Thoracic aorta endothelial cell (primary cell): ENCODE measurements around the genes HMHB1, POU4F3, PPP2R2B, SCGB3A2 and SPINK14.

DNA sequence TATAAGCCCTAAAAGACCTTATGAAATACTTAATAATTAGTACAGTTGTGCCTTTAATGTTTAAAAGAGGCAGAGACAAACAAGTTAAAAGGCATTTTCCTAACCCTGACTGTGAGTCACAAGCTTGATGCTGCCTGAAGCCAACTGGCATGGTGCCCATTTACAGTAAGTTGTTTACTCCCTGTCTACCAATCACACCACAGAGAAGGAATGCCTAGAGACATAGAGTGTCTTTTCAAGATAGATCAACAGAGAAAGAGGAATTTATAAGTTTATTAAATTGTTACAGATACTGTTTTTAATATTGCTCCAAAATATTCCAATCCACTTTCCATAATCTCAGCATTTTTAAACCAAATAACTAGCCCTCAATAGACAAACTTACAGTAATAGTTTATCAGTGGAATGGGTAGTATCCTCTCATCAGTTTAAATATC lies 47.7 kb downstream of the NR3C1 start:
- CAGE, long polyA plus RNA = no peak

- CAGE, long polyA plus RNA = no peak
Observed at GRCh38 chr5:143399957-143401081, 3.2 kb downstream of the NR3C1 start.

GRCh38 chr5:143563022-143563388 lies 159.5 kb upstream of the NR3C1 start:
- CAGE, long polyA plus RNA = no peak

DNA sequence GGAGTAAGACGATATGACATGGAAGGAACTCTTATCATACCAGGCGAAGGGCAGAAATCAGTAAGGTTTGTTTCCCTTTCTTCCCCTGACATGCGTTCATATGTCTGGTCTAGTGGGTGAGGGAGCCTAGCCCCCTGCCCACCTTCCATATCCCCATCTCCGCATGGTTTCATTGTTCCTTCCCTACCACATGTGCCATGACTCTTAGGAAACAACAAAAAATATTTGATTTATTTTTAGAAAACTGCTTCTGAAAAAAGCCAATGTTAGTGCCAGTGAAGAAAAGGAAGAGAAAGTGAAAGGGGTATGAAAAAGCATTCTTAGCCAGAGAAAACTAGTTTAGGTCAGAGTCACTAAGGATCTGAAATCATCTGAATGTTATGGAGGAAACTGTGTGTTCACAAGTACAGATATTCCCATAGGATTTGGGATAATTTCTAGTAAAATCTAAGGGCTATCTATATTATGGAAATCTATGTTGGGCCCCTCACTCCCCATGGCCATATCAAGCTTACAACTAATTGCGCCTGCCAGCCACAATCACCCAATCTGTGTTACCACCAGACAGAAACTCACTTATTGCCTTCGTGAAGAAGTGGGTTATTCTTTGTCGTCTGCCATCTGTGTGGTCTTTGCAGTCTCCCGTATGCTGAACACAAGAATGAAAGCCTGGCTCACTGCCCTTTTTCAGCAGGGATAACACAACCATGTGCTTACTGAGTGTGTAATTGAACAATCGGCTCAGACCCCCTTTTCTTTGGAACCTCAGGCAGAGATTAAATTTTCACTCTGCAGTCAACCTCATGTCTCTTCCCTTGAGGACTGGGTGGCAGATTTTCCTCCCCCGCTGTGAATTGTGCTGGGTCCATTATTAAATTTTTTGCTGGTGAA lies 19.8 kb upstream of the HMHB1 start:
- CAGE, long polyA plus RNA = no peak

- CAGE, long polyA plus RNA = no peak
Observed at GRCh38 chr5:143811853-143812341, at the start of gene HMHB1. Gene HMHB1, plus strand, starts transcription at chr5:143812161.

DNA sequence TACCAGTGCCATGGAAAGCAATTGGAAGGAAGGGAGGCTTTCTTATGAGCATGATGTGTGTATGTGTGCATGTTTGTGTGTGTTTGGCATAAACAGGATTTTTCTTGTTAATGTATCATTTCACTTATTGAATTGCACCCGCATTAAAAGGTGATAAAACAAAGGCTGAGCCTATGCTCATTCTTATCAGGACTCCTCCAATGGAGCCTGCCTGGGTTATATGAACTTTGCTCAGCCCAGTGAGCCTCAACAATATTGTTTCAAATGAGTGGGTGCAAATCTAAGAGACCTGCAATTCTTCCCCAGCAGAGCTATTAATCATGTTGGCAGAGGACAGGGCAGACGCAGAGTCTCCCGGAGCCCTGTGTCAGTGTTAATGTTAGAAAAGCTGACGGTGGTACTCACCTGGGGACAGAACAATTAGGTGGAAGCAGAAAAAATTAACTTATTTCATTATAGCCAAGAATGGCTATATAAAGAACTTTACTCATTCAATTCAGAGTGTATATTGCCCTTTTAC lies 71.6 kb downstream of the SH3RF2 start:
- CAGE, long polyA plus RNA = no peak

DNA sequence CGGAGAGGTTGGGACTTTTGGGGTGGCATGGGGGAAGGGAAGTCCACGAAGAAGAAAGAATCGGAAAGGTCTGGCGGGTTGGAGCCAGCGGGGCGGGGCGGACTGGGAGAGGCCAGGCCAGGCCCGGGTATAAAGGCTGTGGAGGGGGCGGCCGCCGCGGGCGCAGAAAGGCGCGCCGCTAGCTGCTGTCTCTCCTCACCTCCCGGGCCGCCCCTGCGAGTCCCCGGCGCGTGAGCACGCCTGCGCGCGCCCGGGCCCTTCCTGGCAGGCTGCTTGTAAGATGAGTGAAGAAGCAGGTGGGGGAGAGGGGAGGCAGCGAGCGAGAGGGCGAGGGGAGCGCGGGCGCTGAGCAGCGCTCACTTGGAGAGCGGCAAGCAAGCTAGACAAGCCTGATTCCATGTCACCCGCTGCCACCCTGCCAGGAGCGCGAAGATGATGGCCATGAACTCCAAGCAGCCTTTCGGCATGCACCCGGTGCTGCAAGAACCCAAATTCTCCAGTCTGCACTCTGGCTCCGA lies at the start of gene POU4F3:
TSS of gene POU4F3 (plus strand) at position 159 of the 518 bp plus-strand sequence.
- CAGE, long polyA plus RNA = no peak

- CAGE, long polyA plus RNA = no peak
Observed at GRCh38 chr5:146448052-146448582, 984 bp downstream of the TCERG1 start.

GRCh38 chr5:146482448-146482796 lies 33.6 kb downstream of the GPR151 start:
- CAGE, long polyA plus RNA = no peak

DNA sequence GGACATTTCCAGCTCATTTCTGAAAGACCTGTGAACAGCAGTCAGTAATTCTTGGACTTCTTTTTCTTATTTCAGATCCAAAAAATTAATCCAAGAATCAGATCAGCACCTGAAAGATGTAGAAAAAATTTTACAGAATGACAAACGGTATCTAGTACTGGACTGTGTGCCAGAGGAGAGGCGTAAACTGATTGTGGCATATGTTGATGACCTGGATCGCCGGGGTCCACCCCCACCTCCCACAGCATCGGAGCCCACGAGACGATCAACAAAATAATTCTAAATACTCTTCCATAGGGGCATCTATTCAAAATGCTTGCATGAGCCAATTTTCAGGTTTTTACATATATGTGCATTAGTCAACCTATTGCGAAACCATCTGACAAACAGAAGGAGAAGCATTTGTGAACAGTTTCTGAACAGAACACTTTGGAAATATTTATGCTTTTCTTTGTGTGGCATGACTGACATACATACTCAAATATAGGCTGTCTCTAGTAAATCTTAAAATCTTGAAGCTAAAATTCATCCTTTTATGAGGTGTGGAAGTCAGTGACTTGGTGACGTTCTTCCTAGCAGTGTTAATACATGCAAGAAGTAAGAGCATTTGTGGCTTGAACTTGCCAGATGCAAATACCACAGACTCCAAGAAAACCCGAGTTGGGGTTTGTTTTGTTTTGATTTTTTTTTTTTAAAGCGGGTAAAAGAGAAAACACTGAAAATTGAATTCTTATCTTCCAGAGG lies 5.5 kb downstream of the GPR151 start:
- CAGE, long polyA plus RNA = no peak

- CAGE, long polyA plus RNA = no peak
Observed at GRCh38 chr5:146878026-146879152, at the start of gene PPP2R2B. Gene PPP2R2B, minus strand, starts transcription at chr5:146878757.

DNA sequence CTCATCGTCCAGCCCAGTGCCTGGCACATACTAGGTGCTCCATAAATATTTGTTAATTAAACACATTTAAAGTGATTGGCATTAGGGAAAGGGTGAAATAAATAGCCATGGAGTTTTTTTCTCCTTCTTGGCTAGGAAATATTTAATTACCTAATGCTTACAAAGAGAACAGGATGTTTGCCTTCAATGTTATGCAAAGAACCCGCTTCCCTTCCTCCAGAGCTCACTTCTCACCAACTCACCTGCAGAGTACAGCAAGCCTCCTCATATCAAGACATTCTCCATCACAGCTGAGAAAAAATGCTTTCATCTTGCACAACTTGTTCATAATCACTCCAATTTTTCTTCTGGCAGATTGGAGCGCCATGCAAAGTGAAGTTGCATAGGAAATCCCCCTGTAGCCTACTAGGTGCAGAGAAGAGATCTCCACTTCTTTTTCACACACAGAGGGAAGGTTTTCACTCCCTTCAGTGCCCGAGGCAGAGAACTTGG lies 161.7 kb upstream of the STK32A start:
- CAGE, long polyA plus RNA = no peak

DNA sequence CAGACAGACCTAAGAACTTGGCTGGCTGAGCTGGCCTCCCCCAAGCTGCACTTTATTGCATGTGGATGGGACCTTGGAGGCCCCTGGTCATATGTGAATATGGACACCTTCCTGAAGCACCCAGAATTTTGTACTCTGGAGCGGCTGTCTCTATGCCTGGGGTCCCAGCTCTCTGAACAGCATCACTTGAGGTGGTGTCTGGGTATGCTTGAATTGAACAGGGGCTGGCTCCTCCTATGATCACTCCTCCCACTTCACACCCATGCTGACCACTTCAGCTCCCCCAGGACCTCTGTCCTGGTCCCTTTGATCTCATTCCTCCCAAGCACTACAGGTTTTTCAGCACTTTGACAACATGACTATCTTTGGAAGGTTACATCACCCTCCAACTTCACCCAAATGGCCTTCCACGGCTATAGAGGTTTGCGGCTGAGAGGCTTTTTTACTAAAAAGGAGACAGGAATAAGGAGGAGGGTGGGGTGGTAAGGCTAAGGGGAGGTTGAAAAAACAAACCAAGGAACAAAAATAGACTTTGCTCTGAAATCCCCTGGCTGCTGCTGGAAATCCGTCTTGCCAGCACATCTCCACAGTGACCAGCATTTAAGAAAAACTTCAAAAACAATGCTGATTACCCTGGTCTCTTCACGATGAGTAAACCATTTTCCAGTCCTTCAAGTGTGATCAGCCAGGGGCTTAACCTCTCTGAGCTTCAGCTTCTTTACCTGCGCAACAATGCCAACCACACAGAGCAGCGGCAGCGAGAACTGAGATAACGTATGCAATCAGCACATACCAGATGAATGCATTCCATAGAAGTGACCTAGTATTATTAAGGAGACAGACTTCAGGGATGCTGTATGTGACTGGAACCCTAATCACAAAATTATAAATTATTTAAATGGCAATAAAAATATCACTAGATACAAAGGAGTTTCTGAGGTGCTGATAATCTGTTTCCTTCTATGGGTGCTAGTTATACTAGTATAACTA lies 102.7 kb downstream of the DPYSL3 start:
- CAGE, long polyA plus RNA = no peak

DNA sequence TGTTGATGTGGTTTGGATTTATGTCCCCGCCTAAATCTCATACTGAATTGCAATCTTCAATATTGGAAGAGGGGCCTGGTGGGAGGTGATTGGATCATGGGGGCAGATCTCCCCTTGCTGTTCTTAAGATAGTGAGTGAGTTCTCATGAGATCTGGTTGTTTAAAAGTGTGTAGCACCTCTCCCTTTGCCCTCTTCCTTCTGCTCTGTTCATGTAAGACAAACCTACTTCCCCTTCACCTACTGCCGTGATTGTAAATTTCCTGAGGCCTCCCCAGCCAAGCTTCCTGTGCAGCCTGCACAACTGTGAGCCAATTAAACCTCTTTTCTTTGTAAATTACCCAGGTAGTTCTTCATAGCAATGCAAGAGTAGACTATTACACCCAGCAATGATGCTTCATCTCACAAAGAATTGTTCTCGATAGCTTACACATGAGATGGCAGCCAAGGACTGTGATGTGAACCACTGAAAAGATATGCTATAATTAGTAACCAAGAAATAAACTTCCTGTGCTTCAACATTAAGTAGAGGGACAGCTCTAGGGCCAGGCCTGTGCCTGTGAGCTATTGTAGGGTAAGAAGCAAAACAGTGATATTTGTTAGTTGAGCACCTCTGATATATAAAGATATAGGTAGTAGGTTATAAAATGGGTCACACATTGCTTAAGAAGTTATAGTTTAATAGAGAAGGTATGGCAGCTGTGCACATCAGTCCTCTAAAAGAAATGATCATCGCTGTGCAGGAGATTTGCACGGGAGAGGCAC lies 41.7 kb upstream of the DPYSL3 start:
- CAGE, long polyA plus RNA = no peak

- CAGE, long polyA plus RNA = no peak
Observed at GRCh38 chr5:147878571-147878973, at the start of gene SCGB3A2. Gene SCGB3A2, plus strand, starts transcription at chr5:147878711.

DNA sequence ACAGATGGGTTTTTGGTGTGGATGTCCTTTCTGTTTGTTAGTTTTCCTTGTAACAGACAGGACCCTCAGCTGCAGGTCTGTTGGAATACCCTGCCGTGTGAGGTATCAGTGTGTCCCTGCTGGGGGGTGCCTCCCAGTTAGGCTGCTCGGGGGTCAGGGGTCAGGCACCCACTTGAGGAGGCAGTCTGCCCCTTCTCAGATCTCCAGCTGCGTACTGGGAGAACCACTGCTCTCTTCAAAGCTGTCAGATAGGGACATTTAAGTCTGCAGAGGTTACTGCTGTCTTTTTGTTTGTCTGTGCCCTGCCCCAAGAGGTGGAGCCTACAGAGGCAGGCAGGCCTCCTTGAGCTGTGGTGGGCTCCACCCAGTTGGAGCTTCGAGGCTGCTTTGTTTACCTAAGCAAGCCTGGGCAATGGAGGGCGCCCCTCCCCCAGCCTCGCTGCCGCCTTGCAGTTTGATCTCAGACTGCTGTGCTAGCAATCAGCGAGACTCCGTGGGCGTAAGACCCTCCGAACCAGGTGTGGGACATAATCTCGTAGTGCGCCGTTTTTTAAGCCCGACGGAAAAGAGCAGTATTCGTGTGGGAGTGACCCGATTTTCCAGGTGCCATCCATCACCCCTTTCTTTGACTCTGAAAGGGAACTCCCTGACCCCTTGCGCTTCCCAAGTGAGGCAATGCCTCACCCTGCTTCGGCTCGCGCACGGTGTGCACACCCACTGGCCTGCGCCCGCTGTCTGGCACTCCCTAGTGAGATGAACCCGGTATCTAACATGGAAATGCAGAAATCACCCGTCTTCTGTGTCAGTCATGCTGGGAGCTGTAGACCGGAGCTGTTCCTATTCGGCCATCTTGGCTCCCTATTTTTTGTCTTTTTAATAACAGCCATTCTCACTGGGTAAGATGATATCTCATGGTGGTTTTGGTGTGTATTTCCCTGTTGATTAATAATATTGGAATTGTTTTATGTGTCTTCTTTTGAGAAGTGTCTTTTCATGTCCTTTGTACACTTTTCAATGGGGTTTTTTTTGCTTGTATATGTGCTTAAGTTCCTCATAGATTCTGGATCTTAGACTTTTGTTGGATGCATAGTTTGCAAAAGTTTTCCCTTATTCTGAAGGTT lies 40.3 kb upstream of the C5orf46 start:
- CAGE, long polyA plus RNA = no peak

- CAGE, long polyA plus RNA = no peak
Observed at GRCh38 chr5:148098861-148099509, 35.2 kb downstream of the SPINK5 start.

- CAGE, long polyA plus RNA = no peak
Observed at GRCh38 chr5:148106883-148107334, 43.1 kb downstream of the SPINK5 start.

DNA sequence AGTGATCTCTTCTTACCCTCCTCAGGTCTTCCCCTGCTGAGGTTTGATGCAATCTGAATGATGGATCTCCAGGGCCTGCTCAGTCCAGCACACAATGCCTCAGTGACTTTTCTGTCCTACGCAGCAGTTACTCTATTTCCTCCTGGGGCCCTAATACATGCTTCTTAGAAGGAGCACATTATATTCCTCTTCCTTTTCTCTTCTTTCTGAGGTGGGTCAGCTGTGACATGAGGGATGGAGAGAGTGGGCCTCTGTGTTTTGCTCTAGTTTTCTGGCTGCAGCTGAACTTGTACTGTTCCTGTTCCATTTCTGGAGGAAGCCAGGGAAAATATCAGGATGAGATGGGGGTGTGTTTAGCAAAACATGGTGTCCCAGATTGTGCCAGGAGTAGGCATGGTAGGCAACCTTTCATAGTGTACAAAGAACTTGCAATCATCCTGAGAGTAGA lies at the start of gene SPINK14:
TSS of gene SPINK14 (plus strand) at position 190 of the 448 bp plus-strand sequence.
- CAGE, long polyA plus RNA = no peak

GRCh38 chr5:148280760-148281328 lies 12.2 kb downstream of the SPINK13 start:
- CAGE, long polyA plus RNA = no peak